ENCODE measurements around a stretch of chr4.

DNA sequence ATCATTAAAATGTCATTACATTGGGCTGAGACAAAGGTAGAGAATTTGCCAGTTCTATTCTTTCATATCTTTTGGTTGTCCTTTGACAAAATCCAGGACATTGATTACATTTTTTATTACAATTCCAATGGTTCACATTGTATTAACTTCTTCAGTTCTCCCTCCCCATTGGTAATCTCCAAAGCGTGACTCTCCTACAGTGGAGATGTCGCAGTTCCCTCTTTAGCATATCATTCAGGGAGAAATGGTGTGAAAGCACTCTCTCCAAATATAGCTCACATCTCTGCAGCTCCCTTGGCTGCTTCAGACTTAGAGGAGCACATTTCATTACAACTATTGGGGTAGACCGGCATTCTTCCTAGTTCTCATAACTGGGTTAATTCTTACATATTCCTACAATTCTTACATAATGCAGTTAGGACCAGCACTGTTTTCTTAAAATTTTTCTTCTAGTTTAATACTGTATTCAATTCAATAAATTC, 25.4 kb downstream of the RNF150 start:
- RRBS = no CpG with 5 or more reads among the region's 3 CpGs

- RRBS = no CpG with 5 or more reads among the region's 13 CpGs
Measured at GRCh38 chr4:141112473-141113426, 20.5 kb downstream of the RNF150 start.

GRCh38 chr4:141233378-141234380, 13.0 kb downstream of the ZNF330 start:
- RRBS = no CpG with 5 or more reads among the region's 7 CpGs

GRCh38 chr4:141328768-141329733, 108.4 kb downstream of the ZNF330 start:
- RRBS = no CpG with 5 or more reads among the region's 8 CpGs

GRCh38 chr4:142351861-142352694, 494.0 kb downstream of the INPP4B start:
- RRBS = no CpG with 5 or more reads among the region's 4 CpGs

DNA sequence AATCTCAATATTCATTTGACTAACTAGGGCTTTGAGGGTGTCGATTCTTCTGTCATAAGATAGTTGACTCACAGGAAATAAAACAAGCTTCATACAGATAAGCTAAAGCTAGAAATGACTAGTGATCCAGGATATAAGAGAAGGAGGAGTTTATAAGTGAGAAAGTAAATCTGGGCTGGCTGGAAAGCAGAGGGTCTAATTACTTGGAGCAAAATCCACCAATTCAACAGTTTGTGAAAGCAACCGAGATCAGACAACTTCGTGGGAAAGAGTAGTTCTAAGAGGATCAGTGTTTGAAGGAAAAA, 429.4 kb downstream of the INPP4B start:
- RRBS = no CpG with 5 or more reads among the region's 3 CpGs

DNA sequence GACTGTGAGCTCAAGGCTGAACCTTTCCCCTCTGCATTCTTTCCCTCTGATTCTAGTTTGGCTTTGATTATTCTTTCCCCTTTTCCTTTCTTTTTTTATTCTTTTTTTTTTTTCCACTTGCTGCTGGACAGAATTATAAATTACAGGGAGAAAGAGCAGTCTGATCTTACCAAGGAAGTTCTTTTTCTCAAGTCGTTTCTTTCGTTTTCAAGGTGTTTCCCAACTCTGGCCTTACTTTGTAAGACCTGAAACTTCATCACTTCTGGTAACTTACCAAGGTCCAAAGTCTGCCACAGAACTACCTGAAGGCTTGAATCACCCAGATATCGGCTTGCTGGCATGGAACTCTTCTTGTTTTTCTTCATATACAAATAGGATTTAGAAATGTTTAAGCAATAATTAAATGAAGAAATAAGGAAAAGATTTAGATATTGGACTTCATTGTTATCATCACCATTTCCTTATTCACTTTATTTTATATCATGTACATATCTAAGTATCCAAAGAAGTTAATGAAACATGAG, 278.0 kb downstream of the INPP4B start:
- RRBS = no CpG with 5 or more reads among the region's 3 CpGs

DNA sequence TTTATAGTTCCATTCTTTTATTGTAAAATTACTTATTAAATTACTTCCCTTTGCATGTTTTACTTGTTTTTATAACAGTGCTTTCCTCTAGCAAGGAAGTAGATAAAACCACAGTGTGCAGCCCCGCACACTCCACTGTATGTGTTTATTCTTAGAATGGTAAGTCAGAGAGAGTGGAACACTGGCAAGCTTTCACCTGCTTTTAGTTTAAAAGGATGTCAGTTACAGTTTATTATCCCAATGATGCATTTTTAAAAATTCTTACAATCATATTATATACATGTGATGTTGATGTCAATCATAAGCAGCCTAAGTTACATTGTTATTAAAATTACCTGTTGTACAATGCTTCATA, 149.3 kb downstream of the INPP4B start:
- RRBS = no CpG with 5 or more reads among the region's 1 CpG

DNA sequence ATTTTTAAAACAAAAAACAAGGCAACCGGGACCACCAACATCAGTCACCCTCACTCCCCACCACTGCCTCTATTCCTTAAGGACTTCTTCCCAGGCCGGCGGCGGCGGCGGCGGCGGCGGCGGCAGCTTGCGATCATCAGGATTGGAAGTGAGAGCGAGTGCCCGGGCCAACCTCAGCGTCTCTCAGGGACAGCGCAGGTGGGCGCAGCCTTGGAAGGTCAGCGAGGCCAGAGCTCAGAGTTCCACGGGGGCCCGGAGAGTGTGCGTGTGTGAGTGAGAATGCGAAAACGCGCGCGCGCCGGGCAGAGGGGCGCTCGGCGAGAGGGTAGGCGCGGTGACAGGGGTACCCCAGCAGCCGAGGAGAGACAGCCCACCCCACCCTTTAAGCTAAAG, 472 bp downstream of the INPP4B start:
- RRBS = 7% methylated on average over 18 of the region's 33 CpGs

DNA sequence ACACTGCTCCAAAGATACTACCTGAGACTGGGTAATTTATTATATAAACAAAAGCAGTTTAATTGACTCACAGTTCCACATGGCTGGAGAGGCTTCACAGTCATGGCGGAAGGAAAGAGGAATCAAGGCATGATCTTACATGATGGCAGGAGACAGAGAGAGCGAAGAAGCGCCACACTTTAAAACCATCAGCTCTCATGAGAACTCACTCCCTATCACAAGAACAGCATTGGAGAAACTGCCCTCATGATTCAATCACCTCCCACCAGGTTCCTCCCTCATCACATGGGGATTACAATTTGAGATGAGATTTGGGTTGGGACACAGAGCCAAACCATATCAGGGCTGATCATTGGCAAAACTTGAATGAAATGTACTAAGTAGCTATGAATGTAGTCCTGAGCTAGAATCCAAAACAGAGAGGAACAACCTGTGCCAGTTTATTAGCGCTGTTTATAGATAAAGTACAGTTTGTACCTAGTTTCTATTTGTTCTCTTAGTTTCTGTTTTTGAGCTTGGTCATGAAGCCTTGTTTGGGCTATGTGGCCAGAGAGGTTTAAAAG, 66.8 kb upstream of the INPP4B start:
- RRBS = no CpG with 5 or more reads among the region's 4 CpGs

DNA sequence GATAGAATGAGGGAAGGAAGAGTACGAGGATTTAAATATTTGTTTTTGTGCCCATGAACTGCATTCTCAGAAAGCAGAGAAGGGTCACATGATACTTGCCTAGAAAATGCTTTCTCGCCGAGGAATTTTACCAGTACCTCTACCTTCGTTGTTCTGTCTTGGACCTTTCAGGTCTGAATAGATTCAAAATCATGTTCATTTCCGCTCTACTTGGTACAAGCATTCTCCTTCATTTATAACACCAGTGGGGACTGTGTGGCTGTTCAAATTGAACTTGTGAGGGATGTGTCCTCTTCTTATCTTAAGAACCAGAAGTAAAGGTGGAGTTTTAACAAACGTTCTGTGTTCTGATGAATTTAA, 1.9 kb downstream of the USP38 start:
- RRBS = no CpG with 5 or more reads among the region's 6 CpGs

DNA sequence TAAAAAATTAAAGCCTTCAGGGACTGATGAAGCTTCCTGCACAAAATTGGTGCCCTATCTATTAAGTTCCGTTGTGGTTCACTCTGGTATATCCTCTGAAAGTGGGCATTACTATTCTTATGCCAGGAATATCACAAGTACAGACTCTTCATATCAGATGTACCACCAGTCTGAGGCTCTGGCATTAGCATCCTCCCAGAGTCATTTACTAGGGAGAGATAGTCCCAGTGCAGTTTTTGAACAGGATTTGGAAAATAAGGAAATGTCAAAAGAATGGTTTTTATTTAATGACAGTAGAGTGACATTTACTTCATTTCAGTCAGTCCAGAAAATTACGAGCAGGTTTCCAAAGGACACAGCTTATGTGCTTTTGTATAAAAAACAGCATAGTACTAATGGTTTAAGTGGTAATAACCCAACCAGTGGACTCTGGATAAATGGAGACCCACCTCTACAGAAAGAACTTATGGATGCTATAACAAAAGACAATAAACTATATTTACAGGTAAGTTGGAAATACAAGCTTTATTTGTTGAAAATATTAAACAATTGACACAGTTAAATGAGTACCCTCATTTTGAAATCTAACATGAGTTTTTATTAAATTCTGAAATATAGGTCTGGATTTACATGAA, 29.8 kb downstream of the USP38 start:
- RRBS = no CpG with 5 or more reads among the region's 2 CpGs

- RRBS = no CpG with 5 or more reads among the region's 34 CpGs
Measured at GRCh38 chr4:143349912-143350703, 13.4 kb downstream of the GAB1 start.

DNA sequence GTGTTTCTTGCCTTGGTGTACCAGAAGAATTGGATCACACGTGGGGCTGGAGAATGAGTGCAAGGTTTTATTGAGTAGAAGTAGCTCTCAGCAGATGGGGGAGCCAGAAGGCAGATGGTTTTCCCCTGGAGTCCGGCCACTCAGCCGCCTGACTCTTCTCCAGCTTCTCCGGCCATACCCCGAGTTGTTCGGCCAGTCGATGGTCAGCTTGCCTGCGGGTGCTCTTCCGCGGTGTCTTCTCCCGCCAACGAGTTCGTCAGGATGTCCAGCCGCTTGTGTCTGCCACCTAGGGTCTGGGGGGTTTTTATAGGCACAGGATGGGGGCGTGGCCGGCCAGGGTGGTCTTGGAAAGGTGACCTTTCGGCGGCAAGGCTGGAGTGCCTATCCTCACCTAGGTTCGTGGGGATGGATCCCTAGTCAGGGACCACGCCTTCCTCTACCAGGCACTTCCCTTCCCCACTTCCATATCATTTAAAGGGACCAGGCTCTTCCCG, 14.6 kb downstream of the GAB1 start:
- RRBS = no CpG with 5 or more reads among the region's 21 CpGs

GRCh38 chr4:143362280-143362909, 25.7 kb downstream of the GAB1 start:
- RRBS = no CpG with 5 or more reads among the region's 6 CpGs

DNA sequence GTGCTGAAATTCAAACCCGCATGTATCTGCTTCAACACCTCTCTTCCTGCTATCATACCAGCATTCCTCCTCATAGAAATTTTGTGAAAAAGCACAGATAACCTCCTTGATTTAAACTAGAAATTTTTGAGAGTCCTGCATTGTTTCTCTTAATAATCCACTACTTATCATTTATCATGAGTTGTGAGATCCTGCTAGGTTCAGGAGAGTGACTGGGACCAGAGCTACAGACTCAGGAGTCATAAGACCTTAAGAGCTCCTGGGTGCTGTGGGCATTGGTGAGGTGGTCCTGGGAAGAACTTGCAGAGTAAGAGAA, 26.4 kb downstream of the GAB1 start:
- RRBS = no CpG with 5 or more reads among the region's 1 CpG

GRCh38 chr4:143391219-143391716, 54.6 kb downstream of the GAB1 start:
- RRBS = no CpG with 5 or more reads among the region's 4 CpGs

DNA sequence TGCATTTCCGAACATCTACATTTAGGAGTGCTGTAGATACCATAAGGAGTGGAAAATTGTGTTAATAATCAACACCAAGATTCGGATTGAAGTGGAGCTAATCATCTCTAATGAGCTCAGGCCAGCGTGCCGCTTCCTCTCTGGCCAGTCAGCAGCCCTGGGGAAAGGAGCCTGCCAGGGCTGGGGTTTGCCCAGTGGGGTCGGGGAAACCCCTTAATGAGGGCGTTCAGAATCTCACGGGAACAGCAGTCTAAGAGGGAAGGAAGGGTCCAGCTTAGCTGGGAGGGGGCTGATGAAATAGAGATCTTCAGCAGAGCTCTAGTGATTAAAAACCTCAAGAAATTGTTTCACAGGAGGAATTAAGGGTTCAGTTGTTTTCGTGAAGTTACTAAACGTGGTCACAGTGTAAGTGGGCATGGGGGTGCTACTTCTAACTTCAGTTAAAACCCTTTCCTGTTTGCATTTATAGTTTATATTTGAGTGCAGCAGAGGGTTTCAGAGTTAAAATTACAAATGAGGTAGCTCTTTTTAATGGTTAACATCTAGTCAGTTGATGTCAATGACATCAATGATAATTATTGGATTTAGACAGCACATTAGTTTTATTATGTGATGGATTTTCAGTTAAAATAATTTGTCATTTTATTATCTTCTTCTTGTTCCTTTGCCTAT, 81.4 kb downstream of the GAB1 start:
- RRBS = no CpG with 5 or more reads among the region's 9 CpGs

- RRBS = no CpG with 5 or more reads among the region's 12 CpGs
Measured at GRCh38 chr4:143512843-143513177, 692 bp upstream of the SMARCA5 start.

- RRBS = no CpG with 5 or more reads among the region's 27 CpGs
Measured at GRCh38 chr4:143514403-143515206, 1.1 kb downstream of the SMARCA5 start.

All from BE2C (cell line).